Stomach (tissue), 7 donors: ENCODE results near the gene TEKTIP1.

DNA sequence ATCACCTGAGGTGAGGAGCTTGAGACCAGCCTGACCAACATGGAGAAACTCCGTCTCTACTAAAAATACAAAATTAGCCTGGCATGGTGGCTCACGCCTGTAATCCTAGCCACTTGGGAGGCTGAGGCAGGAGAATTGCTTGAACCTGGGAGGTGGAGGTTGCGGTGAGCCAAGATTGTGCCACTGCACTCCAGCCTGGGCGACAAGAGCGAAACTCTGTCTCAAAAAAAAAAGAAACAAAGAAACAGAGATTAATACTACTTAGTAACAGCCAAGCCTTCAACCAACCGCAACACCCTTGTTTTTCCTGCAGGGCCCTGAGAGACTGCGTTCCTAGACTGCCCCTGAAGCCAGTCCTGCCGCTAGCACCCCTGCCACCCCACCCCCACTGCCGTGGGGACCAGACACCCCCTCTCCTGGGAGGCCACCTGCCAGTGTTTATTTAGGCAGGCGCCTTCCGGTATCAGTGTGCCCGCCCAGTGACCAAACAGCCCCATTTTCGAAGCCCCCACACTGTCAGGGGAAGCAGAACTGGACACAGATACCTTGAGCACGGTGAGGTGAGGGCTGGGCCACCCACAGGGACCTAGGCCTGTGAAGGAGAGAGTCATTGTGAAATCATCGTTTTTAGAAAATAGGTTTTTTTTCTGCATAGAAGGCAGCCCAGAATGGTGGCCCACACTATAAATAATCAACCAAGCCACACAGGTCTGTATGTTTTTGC, 3.3 kb upstream of the TLE5 start:
- PRO-cap, result no peak
- RAMPAGE, long total RNA, 5 experiments, result no peak in any of the 5 experiments
- RRBS, result no CpG with 5 or more reads among the region's 15 CpGs

- PRO-cap, result no peak
- RAMPAGE, long total RNA, 5 experiments, result no peak in any of the 5 experiments
- RRBS, result no CpG with 5 or more reads among the region's 31 CpGs
Measured at GRCh38 chr19:3188659-3189489, 3.1 kb downstream of the NCLN start.

DNA sequence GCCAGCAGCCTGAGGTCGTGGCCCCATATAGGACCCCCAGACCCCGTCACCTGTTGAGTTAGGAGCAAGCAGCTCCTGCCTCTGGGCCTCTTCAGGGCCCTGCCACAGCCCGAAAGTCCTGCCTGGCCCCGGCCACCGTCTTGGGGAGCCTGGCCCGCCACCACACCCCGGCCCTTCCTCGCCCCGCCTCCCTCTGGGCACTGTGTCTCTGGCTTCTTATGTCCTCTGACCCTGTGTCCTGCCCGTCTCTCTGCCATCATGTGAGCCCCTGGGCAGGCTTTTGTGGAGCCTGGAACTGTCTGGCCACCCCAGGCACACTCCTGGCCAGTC, 19.2 kb downstream of the NCLN start:
- PRO-cap, result no peak
- RAMPAGE, long total RNA, 5 experiments, result no peak in any of the 5 experiments
- RRBS, result 90% methylated on average over 4 of the region's 10 CpGs

DNA sequence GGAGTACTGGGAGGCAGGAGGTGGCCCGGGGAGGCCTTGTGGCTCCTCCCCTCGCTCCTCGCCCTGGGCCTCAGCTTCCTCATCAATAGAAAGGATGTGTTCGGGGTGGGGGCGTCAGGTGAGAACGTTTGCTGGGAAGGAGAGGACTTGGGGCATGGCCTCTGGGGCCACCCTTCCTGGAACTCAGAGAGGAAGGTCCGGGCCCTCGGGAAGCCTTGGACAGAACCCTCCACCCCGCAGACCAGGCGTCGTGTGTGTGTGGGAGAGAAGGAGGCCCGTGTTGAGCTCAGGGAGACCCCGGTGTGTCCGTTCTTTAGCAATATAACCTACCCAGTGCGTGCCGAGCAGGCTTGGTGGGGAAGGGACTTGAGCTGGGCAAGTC, 15.8 kb upstream of the CELF5 start:
- PRO-cap, result no peak
- RAMPAGE, long total RNA, 5 experiments, result no peak in any of the 5 experiments
- RRBS, result 84% methylated on average over 4 of the region's 16 CpGs

- PRO-cap, result no peak
- RAMPAGE, long total RNA, 5 experiments, result no peak in any of the 5 experiments
- RRBS, result 6% methylated on average over 5 of the region's 44 CpGs
Measured at GRCh38 chr19:3285655-3286296, 61.3 kb downstream of the CELF5 start.

DNA sequence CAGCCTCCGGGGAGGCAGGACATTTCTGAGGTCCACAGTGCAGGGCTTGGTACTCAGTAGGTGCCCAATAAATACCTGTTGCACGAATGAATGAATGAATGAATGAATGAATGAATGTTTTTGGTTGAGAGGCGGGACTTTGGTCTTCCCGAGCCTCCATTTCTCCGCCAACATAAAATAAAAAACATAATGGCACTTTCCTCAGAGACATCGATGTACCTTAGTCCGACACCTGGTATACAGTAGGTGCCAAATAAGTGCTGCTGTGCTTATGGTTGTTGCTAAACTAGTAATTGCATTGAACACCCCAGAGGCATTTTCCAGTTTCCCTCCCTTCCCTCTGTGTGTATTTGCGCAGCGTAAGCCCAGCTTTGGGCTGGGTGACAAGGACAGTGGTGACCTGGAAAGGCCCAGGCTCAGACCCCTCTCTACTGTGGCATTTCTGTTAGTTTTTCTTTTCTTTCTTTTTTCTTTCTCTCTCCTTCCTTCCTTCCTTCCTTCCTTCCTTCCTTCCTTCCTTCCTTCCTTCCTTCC, 5.1 kb downstream of the NFIC start:
- PRO-cap, result no peak
- RAMPAGE, long total RNA, 5 experiments, result no peak in any of the 5 experiments
- RRBS, result no CpG with 5 or more reads among the region's 9 CpGs

- PRO-cap, result no peak
- RAMPAGE, long total RNA, 5 experiments, result no peak in any of the 5 experiments
- RRBS, result 90% methylated on average over 4 of the region's 15 CpGs
Measured at GRCh38 chr19:3373595-3374419, 7.4 kb downstream of the NFIC start.

DNA sequence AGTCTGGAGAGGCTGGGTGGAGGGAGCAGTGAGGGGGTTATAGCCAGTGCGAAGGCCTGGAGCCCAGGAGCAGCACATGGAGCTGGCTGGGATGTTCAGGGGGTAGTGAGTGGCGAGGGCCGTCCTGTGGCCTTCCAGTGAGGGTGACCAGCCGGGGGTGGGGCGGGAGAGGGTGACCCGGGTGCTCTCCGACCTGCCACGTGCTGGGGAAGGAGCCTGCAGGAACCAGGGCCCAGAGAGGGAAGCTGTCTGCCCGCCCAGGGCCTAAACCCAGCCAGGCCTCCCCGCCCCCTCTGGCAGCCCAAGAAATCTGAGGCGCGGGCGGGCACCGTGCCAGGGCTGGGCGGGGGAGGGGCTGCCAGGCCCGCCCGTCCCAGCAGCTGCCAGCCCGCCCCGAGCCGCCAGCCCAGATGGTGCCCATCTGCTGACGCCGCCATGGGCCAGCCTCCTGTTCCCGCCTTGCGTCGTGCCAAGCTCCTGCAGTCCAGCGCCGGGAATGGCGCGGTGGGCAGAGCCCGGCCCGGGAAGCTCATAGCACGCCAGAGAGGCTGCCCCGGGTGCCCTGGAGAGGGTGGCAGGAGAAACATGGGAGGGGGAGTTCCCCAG, 21.4 kb downstream of the NFIC start:
- PRO-cap, result unidirectional peak, plus-strand start at position 420 of the sequence; unidirectional peak, plus-strand start at position 487 of the sequence
- RAMPAGE, long total RNA, 5 experiments, result no peak in any of the 5 experiments
- RRBS, result no CpG with 5 or more reads among the region's 33 CpGs

DNA sequence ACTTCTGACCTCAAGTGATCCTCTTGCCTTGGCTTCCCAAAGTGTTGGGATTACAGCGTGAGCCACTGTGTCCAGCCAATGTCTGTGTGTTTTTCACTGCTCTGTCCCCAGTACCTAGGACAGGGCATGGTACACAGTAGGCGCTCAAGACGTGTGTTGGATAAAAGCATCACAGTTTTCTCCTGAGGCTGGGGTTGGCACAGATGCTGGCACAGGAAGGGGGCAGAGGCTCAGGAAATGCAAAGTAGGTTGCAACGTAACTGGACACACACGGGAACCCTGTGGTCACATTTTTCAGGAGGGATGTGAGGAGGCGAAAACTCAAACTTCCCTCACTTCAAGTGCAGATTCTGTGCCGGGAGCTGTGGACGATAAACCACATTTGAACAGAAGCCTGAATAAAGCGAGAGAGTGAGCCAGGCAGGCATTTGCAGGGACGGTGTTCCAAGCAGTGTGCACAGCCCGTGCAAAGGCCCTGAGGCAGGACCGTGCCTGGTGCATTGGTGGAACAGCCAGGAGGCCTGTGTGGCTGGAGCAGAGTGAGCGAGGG, 40.1 kb downstream of the NFIC start:
- PRO-cap, result no peak
- RAMPAGE, long total RNA, 5 experiments, result no peak in any of the 5 experiments
- RRBS, result no CpG with 5 or more reads among the region's 13 CpGs

- PRO-cap, result no peak
- RAMPAGE, long total RNA, 5 experiments, result no peak in any of the 5 experiments
- RRBS, result 37% methylated on average over 2 of the region's 26 CpGs
Measured at GRCh38 chr19:3423333-3423776, 57.0 kb downstream of the SMIM24 start.

DNA sequence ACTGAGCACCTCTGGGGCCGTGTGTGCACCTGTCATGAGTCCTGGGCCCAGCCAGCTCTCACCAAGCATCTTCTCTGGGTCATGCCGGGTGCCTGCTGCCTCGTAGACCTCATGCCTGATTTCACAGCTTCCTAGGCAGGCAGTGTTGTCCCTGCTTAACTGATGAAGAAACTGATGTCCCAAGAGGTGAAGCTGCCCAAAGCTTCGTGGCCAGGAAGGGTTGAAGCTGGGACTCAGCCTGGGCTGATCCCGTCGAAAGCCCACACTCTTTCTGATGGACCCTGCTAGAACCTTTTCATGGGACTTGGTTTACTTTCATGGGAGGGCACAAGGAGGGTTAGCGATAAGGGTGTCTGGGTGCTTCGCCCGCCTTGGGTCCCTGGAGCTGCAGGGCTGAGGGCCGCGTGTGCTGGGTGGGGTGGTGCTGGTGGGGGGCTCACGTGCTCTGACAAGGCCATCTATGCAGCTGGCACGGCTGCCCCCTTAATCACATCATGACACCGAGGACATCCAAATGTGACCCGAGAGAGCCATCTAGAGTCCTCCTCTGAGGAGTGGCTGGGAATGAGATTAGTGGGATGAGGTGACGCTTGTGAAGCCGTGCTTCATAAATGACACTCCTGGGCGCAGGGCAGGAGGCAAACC, 6.3 kb downstream of the FZR1 start:
- PRO-cap, result no peak
- RAMPAGE, long total RNA, 5 experiments, result no peak in any of the 5 experiments
- RRBS, result 89% methylated on average over 1 of the region's 18 CpGs

- PRO-cap, result no peak
- RAMPAGE, long total RNA, 5 experiments, result start-site peak on the plus strand in 2 of 5 experiments, at chr19:3524056-3524421 at its widest, 6 to 10 reads per replicate
- RRBS, result no CpG with 5 or more reads among the region's 53 CpGs
Measured at GRCh38 chr19:3523914-3525252, 14.6 kb upstream of the TEKTIP1 start.

- PRO-cap, result no peak
- RAMPAGE, long total RNA, 5 experiments, result start-site peak on the plus strand in 4 of 5 experiments, at chr19:3535011-3535854 at its widest, 11 to 21 reads per replicate
- RRBS, result 93% methylated on average over 13 of the region's 48 CpGs
Measured at GRCh38 chr19:3534800-3536096, 3.7 kb upstream of the TEKTIP1 start.

GRCh38 chr19:3538912-3539284, at the start of gene TEKTIP1:
Gene TEKTIP1 (plus strand): TSS chr19:3539174.
- PRO-cap, result no peak
- RAMPAGE, long total RNA, 5 experiments, result start-site peak on the minus strand in 1 of 5 experiments, at chr19:3538857-3539285 at its widest, 10 reads per replicate
- RRBS, result no CpG with 5 or more reads among the region's 12 CpGs

DNA sequence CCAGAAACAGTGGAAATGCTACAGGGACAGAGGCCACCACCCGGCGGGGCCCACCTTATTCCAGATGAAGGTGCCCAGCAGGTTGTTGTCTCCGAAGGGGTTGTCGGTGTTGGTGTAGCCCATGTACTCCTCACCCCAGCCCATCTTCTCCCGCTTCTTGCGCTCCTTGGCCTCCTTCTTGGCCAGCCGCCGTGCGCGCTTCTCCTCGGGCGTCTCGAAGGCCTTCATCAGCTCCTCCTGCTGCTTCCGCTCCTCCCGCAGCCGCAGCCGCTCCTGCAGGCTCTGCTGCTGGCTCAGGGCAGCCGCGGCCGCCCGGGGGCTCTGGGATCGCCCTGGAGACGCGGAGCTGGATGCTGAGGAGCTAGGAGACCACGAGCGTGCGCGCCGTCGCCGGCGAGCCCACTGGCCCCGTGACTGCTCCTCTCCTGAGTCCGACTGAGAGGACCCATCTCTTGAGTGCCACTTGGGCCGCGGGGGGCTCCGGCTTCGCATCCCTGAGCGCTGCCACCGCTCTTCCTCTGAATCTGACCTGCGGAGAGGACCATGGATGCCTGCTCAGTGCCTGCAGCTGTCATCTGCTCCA, 2.9 kb downstream of the CACTIN start:
- PRO-cap, result no peak
- RAMPAGE, long total RNA, 5 experiments, result start-site peak on the minus strand in 3 of 5 experiments, centred at positions 121 to 374 of the sequence, 11 to 35 reads per replicate
- RRBS, result 93% methylated on average over 16 of the region's 41 CpGs

DNA sequence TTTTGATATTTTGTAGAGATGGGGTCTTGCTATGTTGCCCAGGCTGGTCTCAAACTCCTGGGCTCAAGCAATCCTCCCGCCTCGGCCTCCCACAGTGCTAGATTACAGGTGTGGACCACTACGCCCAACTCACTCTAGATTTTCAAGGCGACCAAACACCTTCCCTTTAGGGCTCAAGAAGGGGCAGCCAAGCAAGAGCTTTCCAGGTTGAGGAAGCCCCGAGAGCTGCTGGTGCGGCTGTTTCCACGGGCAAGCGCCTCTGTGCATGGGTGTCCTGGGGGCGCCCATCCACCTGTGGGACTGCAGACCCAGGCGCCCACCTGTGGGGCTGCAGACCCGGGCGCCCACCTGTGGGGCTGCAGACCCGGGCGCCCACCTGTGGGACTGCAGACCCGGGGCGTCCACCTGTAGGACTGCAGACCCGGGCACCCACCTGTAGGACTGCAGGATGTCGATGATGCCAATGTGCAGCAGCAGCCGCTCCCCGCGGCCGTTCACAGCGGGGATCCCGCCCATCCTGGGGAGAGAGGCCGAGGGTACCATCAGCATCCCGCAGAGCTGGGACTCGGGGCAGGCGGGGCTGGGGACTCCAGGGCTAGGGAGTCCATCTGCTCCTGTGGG, 21.7 kb upstream of the CACTIN start:
- PRO-cap, result no peak
- RAMPAGE, long total RNA, 5 experiments, result start-site peak on the minus strand in 2 of 5 experiments, centred at positions 143 to 353 of the sequence, 6 to 12 reads per replicate
- RRBS, result no CpG with 5 or more reads among the region's 28 CpGs

- PRO-cap, result no peak
- RAMPAGE, long total RNA, 5 experiments, result no peak in any of the 5 experiments
- RRBS, result 62% methylated on average over 9 of the region's 14 CpGs
Measured at GRCh38 chr19:3669725-3669958, 30.6 kb downstream of the PIP5K1C start.

- PRO-cap, result no peak
- RAMPAGE, long total RNA, 5 experiments, result no peak in any of the 5 experiments
- RRBS, result 80% methylated on average over 7 of the region's 29 CpGs
Measured at GRCh38 chr19:3697950-3698398, 2.3 kb downstream of the PIP5K1C start.

- PRO-cap, result bidirectional peak, plus-strand start at chr19:3721731, minus-strand start at chr19:3721561
- RAMPAGE, long total RNA, 5 experiments, result start-site peak on the plus strand in 3 of 5 experiments, at chr19:3721707-3721763 at its widest, 65 to 187 reads per replicate
- RRBS, result 6% methylated on average over 6 of the region's 36 CpGs
Measured at GRCh38 chr19:3721414-3722029, 13.3 kb downstream of the TJP3 start.

DNA sequence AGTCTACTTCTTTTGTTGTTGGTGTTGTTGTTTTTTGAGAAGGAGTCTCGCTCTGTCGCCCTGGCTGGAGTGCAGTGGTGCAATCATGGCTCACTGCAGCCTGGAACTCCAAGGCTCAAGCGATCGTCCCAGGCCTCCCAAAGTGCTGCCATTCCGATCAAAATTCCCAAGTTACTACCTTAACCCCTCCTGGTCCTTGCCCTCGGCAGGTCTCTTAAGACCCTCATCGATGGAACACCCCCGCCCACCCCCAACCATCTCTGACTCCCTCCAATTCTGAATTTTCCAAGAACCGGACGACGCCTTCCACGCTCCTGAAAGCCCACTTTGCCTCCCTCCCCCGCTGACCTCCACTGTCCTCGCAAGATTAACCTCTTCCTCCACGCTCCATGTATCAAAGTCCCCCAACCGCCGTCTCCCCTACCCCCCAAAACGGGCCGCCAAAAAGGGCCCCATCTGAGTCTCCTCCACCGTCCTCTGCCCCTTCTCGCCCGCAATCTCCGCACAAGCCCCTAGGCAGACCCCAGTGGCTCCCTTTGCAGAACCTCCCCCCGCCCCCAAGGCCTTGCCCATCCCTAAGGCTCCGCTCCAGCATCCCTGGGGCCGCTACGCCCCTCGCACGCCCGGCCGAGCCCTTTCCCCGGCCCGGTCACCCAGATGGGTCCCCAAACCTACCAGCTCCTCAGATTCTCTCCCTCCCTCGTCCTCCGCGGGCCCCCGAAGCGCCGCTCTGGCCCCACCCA, 482 bp downstream of the DAPK3 start:
- PRO-cap, result no peak
- RAMPAGE, long total RNA, 5 experiments, result start-site peak on the minus strand in 1 of 5 experiments, centred at position 519 of the sequence, 227 to 287 reads per replicate
- RRBS, result no CpG with 5 or more reads among the region's 39 CpGs